ENCODE measurements around a stretch of chr21.

- PRO-cap, 3 experiments, result no peak in any of the 3 experiments
- RAMPAGE, long total RNA, result no peak
Measured at GRCh38 chr21:25967442-25967928, 203.1 kb downstream of the APP start.

DNA sequence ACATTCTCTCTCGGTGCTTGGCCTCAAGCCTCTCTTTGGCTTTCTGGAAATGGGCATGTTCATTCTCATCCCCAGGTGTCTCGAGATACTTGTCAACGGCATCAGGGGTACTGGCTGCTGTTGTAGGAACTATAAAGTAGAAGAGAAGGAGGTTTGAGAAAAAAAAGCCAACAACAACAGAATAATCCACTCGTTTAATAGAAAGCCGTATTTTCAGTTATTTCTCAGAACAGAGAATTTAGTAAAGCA, 188.3 kb downstream of the APP start:
- PRO-cap, 3 experiments, result no peak in any of the 3 experiments
- RAMPAGE, long total RNA, result no peak

GRCh38 chr21:26068480-26069298, 101.9 kb downstream of the APP start:
- PRO-cap, 3 experiments, result no peak in any of the 3 experiments
- RAMPAGE, long total RNA, result no peak

DNA sequence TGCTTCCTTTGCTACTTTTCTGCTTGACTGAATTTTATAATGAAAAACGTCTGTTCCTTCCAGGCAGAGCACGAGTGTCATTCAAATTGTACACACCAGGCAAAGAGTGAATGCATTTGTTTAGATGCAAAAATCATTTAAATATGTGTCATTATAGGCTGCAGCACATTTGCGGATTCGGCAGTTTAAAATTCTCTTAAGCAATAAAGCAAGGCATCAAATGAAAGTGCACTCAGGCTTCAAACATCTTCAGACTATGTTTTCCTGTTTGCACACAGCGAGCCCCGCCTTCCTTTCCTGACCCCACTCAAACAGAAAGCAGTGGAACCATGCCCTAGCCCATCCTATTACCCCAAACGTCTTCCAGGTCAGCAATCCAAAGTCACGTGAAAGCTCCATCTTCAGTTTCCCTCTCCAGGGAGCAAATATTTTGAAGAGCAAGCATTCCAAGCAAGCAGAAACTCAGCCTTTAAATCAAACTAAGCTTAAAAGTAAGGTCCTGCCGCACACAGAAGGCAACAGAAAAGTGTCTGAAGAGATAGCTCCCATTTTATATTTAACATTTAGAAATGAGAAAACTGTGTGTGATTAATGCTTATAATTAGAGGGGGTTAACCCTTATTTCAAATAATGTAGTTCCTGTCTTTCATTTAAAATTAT, 99.5 kb downstream of the APP start:
- PRO-cap, 3 experiments, result no peak in any of the 3 experiments
- RAMPAGE, long total RNA, result no peak

DNA sequence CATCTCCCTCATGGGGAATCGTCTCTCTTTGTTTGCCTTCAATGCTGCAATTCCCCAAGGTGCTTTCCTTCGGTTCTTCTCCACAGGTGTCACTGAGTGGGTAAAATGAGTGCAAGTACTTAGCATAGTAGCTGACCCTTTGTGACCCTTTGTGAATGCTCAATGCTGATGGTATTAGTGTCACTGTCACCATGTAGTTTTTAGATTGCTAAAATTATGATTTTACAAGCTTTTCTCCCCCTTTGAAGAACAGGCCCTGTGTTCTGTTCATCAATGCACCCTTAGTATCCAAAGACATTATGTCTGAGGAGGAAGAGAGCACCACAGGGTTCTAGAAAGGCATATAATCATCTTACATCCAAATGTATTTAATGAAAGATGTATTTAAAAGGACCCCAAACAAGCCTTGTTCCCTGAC, 63.0 kb downstream of the APP start:
- PRO-cap, 3 experiments, result no peak in any of the 3 experiments
- RAMPAGE, long total RNA, result no peak

DNA sequence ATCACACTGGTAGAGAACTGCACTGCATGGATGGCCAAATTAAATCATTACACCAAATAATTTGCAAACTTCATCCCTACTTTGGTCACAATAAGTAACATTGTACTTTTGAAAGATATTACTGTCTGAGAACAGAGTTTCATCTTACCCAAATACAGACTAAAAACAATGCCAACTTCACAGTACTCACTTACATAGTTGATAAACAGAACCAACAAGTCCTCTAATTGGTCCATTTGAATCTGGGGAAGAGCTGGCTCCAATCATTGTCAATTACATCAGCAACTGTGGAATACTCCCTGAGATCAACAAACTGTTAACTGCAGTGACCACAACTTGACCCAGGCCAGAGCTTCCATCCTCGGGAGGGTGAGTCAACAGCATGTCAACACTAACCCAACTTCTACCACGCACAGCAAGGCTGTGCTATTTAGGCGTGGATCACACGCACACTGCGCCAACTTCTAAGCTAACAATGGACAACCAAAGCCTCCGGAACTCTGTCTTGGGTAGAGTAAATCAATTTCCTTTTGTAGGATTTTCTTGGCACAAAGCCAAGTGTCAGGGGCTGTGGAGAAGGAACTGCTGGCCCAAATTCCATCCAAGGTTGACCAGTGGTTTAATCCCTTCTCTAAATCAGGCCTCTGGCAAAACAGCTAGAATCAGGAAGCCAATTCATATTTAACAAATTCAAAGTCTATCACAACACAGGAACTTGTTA, 30.5 kb downstream of the APP start:
- PRO-cap, 3 experiments, result no peak in any of the 3 experiments
- RAMPAGE, long total RNA, result no peak

- PRO-cap, 3 experiments, result no peak in any of the 3 experiments
- RAMPAGE, long total RNA, result no peak
Measured at GRCh38 chr21:26166053-26166627, 4.4 kb downstream of the APP start.

GRCh38 chr21:26555590-26556043, 17.5 kb downstream of the CYYR1 start:
- PRO-cap, 3 experiments, result no peak in any of the 3 experiments
- RAMPAGE, long total RNA, result no peak

DNA sequence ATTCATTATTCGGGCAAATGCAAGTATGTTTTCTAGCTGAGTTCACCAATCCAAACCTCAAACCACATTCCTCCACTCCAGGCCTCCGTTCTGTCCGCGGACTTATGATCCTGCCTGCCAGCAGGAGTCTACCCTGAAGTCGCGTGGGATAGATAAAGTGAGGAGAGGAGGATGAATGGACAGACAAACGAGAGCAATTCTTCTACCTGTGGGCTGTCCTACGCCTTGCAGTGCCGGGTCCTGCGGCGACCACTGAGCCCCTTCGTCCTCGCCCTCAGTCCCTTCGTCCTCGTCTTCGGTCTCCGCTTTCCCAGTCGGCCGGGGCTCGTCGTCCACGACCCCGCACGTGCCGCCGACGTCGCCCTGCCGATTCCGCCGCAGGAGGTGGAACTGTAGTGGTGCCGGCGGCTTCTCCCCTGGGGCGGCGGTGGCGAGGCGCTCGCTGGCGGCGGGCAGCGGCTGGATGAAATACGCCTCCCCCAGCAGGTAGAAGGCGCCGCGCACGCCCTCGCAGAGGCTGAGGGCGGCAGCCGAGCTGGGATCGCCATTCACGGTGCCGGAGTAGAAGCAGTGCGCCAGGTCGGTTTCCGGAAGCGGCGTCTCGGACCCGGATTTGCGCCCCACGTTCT, 1.1 kb downstream of the ADAMTS1 start:
- PRO-cap, 3 experiments, result peak in 1 of 3 experiments; most common plus-strand start position 547 of the sequence (in 1); most common minus-strand start position 294 of the sequence (in 1)
- RAMPAGE, long total RNA, result no peak

GRCh38 chr21:27423011-27423535, 456.2 kb upstream of the ADAMTS5 start:
- PRO-cap, 3 experiments, result no peak in any of the 3 experiments
- RAMPAGE, long total RNA, result no peak

- PRO-cap, 3 experiments, result no peak in any of the 3 experiments
- RAMPAGE, long total RNA, result no peak
Measured at GRCh38 chr21:28339497-28339696, 545.8 kb downstream of the N6AMT1 start.

GRCh38 chr21:28376131-28376929, 508.8 kb downstream of the N6AMT1 start:
- PRO-cap, 3 experiments, result no peak in any of the 3 experiments
- RAMPAGE, long total RNA, result no peak

DNA sequence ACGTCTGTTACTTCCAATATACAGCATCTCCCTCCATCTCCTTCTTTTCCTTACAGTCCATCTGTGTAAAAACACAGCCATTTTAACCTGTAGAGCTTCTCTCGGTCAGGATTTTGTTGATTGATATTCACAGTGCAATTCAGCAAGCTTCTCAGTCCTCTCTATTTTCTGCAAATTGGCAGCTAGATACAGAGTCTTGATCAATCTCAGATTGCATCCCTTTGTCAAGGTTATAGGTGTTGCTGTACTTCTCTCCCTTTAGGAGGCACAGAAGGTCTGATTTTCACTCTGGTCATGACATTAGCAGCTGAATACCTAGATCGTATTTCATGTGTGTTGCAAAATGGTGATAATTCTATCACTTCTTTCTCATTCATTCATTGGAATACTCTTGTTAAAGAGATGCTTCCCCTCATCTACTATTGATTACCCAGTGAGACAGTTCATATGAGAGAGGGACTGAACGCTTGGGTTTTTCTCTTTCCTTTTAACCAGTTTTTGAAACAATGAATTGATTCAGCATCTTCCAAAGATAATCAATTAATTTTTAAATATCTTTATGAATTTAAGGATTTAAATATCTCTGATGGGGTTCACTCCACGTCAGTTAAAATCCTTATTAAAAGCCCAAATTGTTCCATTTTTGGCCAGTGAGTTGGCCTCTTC, 194.2 kb downstream of the N6AMT1 start:
- PRO-cap, 3 experiments, result no peak in any of the 3 experiments
- RAMPAGE, long total RNA, result no peak

DNA sequence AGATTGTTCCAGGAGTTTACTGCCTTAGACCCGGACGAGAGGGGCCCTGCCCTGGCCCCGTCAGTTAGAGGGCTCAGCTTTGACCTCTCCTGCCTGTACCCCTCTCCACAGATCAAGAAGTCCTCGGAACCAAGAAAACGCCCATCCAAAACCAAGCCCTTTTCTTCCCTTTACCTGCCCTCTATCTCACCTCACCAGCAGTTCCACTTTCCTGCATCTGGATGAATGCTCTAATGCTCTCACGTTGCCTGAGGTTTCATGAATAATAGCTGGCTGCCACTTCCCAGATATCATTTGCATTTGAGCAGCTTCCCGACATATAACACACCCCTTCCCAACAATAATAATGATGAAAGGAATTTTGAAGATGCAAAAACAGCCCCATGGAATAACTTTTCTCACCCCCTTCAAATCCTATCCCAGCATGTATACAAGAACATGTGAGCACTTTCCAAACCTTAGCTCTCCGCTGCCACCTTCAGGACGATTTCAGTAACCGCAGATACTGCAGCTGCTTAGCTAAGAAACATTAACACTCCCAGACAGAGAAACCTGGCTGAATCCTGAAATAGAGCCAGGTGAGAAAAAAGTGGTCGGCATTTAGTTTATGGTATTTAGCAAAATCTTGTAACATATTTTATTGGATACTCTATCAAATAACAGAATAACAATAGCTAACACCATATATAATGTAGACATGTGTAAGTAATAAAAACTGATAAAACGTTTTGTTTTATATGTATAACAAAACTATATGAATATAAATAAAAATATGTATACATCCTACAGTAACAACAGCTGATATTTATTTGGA, 139.6 kb downstream of the N6AMT1 start:
- PRO-cap, 3 experiments, result no peak in any of the 3 experiments
- RAMPAGE, long total RNA, result no peak

DNA sequence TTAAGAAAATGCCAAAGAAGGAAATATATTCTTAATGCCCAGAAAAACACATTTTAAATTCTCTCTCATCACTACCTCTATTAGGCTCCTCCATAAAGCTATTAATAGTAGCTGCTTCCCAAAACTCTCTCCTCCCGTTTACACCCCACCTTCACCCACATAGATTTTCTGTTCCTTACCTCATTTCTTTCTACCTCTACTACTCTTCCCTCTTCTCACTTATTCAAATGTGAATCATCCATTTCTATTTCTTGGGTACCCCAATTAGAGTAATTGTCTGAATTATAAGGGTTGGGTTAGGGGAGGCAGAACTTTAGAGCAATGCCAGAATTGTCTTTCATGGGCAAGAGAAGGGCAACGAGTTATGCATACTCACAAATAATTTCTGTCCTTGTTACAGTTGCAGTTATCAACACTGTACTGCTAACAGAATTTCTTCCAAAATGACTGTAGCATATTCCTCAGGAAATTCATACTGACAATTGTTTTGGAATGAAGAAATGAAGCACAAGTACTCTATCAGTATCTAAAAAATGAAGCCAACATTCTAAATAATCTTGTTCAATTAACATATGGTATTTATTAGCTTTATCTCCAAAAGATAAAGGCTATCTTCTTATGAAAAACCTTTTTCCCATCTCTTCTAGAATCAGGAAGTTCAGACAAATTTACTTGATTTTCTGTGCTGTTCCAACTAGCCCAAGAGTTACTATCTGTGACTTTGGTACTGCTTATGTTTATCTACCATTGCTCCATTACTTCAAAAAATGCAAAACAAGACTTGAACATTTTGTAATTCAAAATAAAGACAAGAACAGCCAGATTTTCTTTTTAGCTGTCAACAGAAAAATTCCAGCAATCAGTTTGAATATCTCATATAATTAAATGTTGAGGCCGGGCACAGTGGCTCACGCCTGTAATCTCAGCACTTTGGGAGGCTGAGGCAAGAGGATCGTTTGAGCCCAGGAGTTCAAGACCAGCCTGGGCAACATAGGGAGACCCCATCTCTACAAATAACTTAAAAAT, 81.3 kb downstream of the N6AMT1 start:
- PRO-cap, 3 experiments, result no peak in any of the 3 experiments
- RAMPAGE, long total RNA, result no peak

DNA sequence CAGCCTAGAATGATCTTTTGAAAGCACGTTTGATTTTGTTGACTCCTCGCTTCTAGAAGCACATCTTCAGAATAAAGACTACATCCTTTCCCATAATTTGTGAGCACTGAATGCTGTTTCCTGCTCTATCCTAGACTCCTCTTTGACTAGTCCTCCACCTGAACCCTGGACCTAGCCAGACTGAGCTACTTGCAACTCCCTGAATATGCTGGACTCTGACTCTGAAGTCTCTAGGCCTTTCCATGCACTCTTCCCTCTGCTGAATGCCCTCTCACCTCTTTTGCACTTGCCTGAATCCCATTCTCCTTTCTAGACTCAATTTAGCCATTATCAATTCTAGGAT, 19.7 kb downstream of the N6AMT1 start:
- PRO-cap, 3 experiments, result no peak in any of the 3 experiments
- RAMPAGE, long total RNA, result no peak

DNA sequence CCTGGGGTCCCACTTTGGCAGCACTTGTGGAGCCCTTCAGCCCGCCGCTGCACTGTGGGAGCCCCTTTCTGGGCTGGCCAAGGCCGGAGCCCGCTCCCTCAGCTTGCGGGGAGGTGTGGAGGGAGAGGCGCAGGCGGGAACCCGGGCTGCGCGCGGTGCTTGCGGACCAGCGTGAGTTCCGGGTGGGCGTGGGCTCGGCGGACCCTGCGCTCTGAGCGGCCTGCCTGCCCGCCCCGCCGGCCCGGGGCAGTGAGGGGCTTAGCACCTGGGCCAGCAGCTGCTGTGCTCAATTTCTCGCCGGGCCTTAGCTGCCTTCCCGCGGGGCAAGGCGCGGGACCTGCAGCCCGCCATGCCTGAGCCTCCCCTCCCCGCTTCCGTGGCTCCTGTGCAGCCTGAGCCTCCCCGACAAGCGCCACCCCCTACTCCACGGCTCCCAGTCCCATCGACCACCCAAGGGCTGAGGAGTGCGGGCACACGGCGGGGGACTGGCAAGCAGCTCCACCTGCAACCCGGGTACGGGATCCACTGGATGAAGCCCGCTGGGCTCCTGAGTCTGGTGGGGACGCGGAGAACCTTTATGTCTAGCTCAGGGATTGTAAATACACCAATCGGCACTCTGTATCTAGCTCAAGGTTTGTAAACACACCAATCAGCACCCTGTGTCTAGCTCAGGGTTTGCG, 7.5 kb upstream of the LTN1 start:
- PRO-cap, 3 experiments, result no peak in any of the 3 experiments
- RAMPAGE, long total RNA, result no peak

- PRO-cap, 3 experiments, result no peak in any of the 3 experiments
- RAMPAGE, long total RNA, result no peak
Measured at GRCh38 chr21:29076646-29076866, 3.1 kb upstream of the CCT8 start.

- PRO-cap, 3 experiments, result no peak in any of the 3 experiments
- RAMPAGE, long total RNA, result no peak
Measured at GRCh38 chr21:29163353-29164034, 33.0 kb downstream of the MAP3K7CL start.

GRCh38 chr21:29187955-29188370, 57.5 kb downstream of the MAP3K7CL start:
- PRO-cap, 3 experiments, result no peak in any of the 3 experiments
- RAMPAGE, long total RNA, result no peak

Measured in cerebellum (tissue), 5 donors.